Neural cell (in vitro differentiated cells): ENCODE measurements around a stretch of chr22.

GRCh38 chr22:46147282-46147835 is 3.0 kb upstream of the PPARA start:
- RAMPAGE, long total RNA, result no peak

GRCh38 chr22:46195493-46196231 is 45.3 kb downstream of the PPARA start:
- RAMPAGE, long total RNA, result no peak

- RAMPAGE, long total RNA, result no peak
Observed at GRCh38 chr22:46238375-46238752, 11.7 kb downstream of the CDPF1 start.

DNA sequence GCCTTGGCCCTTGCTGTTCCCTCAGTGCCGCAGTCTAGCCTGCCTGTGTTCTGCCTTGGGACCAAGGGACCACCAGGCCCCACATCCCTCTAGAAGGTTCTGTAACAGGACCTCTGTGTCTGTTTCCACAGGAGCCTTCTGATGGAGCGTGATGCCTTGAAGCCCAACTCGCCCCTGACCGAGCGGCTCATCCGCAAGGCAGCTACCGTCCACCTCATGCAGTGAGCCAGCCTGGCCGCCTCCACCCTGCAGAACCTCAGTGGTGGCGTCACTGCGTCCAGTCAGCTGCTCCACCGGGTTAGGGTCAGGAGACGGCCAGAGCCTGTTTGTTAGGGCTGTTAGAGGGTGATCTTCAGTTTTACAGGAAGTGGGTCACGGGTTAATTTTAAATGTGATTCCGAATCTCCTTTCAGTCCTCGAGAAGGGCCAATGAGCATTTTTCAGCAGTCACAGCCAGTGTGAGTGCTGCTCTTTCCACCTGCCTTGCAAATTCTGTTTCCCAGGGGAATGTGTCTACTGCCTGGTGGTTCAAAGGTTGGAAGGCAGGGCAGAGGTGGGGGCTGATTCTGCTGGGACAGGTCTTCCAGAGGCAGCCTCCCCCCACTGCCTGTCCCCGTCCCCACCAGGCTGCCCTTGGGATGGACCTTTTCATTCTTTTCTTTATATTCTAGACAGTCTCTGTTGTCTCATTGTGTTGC is 3.9 kb upstream of the GTSE1 start:
- RAMPAGE, long total RNA, result no peak

GRCh38 chr22:46297269-46297739 is 634 bp downstream of the GTSE1 start:
- RAMPAGE, long total RNA, result no peak

GRCh38 chr22:46353544-46354059 is 18.1 kb downstream of the TRMU start:
- RAMPAGE, long total RNA, result no peak

DNA sequence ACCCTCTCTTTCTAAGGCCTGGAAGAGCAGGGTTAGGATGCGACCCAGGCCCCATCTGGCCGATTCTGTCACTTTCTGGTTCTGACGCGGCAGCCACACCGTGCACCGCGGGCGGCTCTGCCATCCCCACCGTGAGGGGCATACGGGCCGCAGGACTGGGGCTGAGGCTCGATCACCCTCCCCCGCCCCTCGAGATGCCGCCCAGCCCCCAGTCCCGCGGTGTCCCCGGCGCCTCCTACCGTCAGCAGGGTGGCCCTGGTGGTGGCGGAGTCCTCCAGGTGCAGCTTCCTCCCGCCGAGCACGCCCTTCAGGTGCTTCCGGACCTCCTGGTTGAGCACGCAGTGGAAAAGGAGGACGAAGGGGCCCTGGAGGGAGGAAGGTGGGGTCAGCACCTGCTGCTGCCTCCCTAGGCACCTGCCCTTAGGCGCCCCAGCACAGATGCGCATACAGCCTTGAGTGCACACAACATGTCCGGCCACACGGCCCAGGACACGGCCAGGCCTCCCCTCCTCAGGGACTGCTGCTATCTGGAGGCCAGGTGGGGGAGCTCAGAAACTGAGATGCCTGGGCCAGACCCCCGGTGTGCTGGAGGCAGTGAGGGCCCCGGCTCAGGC is 31.3 kb downstream of the TRMU start:
- RAMPAGE, long total RNA, result no peak

DNA sequence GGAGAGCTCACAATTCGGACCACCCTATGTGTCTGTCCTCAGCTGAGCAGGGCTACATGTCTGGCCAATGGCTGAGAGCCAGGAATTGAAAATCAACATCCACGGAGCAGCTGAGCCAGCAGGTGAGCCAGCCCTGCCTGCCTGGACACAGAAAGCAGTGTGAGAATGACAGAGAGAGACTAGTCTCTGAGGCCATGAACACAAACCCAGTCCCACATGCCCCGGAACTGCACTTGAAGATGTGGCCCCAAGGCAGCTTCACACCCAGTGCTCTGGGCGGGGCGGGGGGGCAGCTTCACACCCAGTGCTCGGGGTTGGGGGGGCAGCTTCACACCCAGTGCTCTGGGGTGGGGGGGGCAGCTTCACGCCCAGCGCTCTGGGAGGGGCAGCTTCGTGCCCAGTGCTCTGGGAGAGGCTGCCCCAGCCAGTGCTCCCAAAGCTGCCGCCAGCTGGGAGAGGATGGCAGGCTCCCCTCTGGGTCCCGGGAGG is 37.7 kb downstream of the TRMU start:
- RAMPAGE, long total RNA, result no peak

DNA sequence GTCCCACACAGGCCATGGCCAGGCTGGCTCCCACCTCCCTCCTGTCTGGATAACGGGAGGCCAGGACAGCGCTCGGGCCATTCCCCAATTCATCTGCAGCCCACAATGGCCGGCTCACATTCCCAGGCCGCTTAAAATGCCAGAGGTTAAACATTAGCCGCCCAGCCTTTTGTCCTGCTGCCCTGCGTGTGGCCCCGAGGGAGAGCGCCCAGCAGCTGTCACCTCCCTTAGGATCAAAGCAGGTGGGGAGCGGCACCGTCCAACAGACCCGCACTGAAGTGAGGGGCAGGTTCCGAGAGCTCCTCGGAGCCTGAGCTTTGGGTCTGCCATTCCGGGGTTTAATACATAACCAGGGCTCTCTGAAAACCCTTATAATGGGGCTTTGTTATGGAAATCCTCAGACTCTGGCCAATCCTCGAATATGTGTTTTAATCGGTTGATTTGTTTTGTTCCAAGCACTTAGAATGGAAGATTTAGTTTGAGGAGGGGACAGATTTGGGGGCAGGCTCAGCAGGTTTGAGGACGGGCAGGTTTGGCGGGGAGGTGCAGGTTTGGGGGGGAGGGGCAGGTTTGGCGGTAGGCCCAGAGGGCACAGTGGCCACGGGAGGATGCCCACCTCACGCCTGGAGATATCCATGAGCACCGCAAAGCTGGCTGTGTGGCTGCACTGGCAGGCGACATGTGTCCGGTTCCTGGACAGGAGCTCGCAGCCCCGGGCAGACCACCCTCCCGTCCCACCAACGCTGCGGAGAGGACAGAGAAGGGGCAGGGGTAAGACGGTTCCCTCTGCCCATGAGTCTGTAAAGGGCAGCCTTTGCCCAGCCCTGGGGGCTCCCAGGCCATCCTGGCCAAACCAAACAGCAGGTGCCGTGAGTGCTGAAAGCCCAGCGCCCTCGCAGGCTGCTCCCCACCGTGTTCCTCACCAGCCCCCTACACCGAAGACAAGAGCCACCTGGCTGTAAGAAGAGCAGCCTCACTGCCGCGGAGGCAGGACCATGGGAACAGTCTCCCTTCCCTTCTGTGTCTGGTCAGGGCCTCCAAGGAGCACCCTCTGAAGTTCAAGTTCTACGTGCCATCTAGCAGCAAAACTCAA is 42.8 kb downstream of the TRMU start:
- RAMPAGE, long total RNA, result no peak

GRCh38 chr22:46430492-46431533 is 95.3 kb downstream of the TRMU start:
- RAMPAGE, long total RNA, result no peak

- RAMPAGE, long total RNA, result no peak
Observed at GRCh38 chr22:46530588-46531266, 6.7 kb downstream of the CELSR1 start.

- RAMPAGE, long total RNA, result no peak
Observed at GRCh38 chr22:46534201-46535272, 2.9 kb downstream of the CELSR1 start.

- RAMPAGE, long total RNA, result no peak
Observed at GRCh38 chr22:46536208-46536413, 1.3 kb downstream of the CELSR1 start.

- RAMPAGE, long total RNA, result no peak
Observed at GRCh38 chr22:46587188-46588241, 32.7 kb upstream of the GRAMD4 start.

- RAMPAGE, long total RNA, result no peak
Observed at GRCh38 chr22:46609418-46609789, 10.8 kb upstream of the GRAMD4 start.

DNA sequence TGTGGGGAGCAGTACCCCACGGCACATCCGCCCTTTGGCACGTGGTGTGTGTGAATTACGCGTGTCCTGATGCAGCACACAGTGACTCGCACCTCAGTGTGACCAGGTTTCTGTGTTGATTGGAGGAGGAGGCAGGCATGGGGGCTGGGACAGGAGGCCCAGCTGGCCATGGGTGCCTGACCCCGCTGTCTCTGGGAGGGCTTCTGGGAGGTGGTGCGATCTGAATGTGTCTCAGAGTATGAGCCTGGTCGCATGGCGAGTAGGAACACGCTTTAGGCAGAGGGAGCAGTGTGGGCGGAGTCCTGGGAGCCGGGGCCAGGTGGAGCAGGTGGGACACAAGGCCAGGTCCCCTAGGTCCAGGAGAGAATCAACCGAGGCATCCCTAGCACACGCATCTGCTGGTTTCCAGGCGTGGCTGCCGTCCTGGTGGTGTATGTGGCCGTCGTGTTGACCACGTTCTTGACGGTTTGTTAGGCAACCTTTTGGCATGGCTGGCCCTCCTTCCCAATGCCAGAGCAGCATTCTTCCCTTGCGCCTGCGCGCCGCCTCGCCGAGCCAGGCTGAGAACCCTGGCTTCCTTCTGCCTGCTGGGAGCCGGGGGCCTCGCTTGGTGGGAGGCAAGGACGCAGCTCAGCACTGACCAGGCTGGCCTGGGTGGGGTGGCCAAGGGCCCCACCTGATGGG is 5.8 kb downstream of the GRAMD4 start:
- RAMPAGE, long total RNA, result no peak

DNA sequence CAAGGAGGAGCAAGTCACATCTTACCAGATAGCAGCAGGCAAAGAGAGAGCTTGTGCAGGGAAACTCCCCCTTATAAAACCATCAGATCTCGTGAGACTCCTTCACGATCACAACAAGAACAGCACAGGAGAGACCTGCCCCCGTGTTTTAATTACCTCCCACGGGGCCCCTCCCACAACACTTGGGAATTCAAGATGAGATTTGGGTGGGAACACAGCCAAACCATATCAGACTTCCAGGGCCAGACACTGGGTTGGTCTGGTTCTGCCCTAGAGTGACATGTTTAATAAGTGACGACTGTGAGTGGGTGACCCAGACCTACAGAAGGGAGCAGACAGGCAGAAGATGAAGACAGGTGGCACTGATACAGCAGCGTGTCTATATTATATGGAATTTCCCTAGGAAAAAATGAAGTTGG is 26.7 kb downstream of the GRAMD4 start:
- RAMPAGE, long total RNA, result no peak

DNA sequence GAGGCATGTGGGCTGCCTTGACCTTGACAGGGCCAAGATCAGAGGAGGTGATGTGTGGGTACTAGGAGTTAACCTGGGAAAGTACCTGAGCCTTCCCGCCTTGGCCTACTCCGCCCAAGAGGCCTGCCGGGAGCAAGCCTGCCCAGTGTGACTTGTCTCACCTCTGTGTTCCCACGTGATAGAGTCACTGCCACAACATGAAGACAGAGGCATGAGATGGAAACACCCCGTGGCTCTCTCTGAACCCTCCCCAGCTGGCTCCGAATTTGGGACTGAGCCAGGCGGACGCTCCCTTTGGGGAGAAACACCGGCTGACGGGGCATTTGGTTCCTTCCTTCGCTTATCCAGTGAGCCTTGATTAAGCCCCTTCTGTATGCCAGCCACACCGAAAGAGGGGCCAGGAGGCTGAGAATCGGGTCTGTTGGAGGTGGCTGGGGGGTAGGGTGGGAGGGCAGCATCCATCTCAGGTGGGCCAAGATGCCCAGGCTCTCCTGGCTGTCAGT is 33.6 kb downstream of the GRAMD4 start:
- RAMPAGE, long total RNA, result no peak

DNA sequence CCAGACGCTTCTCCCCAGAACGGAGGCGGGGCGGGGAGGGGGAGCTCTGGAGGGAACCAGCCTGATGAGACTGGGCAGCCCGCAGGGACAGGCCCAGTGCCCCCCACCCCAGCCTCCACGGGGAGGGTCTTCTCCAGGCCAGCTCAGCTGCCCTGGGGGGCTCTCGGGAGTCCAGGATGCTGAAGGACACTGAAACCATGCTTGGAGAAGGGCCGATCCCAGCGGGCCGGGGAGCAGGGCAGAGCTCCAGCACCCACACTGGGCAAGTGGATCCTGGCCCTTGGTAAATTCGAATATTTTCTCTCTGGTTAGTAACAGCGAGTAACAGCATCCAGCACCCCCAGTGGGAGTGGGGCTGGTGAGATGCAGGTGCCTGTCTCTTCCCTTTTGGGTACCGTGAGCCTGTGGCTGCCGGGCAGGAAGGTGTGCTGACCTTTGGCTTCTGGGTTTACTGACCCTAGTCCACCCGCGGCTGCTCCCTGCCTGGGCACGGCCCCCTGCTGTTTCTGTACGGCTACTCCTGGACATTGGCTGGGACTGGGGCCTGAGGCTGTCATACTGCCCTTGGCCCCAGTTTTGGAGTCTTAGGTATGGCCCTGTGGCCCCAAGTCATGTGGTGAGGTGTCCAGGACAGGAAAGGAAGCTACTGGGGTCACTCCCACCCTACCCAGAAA is 35.9 kb downstream of the GRAMD4 start:
- RAMPAGE, long total RNA, result no peak

DNA sequence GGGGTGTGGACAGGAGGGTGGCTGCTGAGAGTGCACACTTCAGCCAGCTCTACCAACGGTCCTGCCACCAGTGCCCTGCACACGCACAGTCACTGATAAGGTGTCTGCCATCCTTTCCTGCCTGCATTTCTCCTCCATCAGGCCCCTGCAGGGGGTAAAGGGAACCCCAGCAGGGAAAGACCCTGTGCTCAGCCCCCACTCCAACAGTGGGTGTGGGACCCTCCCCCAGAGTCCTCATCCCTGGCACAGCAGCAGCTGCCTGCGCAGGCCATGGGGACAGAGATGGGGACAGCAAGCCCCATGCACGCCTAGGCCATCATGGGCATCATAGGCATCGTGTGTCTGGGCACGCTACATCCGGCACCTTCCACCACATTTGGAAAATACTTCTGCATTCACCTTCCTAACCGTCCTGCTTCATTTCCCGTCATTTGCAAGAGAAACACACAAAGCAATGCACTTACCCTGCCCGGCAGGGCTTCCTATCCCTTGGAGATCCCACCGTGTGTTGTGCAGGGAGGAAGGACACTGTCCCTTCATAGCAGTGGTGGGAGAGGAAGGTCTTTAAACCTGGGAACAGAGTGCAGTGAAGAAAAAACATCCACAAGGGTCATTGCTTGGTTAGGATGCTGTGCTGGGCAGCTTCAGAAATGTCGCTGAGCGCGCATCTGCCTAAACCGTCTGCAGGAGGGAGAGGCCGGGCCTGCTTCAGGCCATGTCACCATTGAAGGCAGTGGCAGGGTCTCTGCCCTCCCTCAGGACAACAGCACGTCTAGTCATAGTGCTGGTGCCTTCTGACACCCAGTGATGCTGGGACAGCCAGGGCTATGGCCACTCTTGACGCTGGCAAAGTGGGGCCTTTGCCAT is 43.1 kb downstream of the CERK start:
- RAMPAGE, long total RNA, result no peak